LHCN-M2 (cell line): Measurements from ENCODE around the genes MRPS7, MIF4GD and GRB2.

DNA sequence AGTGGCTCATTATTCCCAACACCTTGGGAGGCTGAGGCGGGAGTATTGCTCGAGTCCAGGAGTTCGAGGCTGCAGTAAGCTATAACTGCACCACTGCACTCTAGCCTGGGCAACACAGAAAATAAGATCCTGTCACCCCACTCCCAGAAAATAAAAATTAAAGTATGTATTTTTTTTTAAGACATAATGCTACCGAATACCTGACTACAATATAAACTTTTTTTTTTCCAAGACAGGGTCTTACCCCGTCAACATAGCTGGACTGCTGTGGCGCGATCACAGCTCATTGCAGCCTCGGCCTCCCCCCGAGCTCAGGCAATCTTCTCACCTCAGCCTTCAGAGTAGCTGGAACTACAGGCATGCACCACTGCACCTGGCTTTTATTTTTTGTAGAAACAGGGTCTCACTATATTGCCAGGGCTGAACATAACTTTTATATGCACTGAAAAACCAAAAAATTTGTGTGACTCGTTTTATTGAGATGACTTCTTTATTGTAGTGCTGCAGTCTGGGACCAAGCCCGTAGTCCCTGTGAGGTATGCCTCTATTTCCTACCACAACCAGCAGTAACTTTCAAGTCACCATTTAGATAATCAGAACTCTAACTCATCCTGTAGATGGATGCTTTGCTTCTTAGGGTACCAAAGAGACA is 9.3 kb upstream of the JPT1 start:
- RAMPAGE, long total RNA = no peak

DNA sequence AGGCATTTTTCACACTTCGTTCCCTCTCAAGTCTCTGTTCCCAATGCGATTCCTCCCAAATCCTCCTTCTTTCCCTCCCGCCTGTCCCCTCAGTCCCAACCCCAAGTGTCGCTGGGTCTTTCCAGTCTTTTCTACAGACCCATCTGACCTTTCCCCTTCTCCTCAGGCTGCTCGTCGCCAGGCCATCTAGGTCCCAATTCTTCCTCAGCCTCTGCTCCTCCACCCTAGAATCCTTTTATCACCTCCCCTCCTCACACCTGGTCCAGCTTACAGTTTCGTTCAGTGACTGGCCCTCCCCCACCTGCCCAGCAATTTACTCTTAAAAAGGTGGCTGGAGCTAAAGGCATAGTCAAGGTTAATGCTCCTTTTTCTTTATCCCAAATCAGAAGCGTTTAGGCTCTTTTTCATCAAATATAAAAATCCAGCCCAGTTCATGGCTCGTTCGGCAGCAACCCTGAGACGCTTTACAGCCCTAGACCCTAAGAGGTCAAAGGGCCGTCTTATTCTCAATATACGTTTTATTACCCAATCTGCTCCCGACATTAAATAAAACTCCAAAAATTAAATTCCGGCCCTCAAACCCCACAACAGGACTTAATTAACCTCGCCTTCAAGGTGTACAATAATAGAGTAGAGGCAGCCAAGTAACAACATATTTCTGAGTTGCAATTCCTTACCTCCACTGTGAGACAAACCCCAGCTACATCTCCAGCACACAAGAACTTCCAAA is 7.2 kb downstream of the GGA3 start:
- RAMPAGE, long total RNA = no peak

DNA sequence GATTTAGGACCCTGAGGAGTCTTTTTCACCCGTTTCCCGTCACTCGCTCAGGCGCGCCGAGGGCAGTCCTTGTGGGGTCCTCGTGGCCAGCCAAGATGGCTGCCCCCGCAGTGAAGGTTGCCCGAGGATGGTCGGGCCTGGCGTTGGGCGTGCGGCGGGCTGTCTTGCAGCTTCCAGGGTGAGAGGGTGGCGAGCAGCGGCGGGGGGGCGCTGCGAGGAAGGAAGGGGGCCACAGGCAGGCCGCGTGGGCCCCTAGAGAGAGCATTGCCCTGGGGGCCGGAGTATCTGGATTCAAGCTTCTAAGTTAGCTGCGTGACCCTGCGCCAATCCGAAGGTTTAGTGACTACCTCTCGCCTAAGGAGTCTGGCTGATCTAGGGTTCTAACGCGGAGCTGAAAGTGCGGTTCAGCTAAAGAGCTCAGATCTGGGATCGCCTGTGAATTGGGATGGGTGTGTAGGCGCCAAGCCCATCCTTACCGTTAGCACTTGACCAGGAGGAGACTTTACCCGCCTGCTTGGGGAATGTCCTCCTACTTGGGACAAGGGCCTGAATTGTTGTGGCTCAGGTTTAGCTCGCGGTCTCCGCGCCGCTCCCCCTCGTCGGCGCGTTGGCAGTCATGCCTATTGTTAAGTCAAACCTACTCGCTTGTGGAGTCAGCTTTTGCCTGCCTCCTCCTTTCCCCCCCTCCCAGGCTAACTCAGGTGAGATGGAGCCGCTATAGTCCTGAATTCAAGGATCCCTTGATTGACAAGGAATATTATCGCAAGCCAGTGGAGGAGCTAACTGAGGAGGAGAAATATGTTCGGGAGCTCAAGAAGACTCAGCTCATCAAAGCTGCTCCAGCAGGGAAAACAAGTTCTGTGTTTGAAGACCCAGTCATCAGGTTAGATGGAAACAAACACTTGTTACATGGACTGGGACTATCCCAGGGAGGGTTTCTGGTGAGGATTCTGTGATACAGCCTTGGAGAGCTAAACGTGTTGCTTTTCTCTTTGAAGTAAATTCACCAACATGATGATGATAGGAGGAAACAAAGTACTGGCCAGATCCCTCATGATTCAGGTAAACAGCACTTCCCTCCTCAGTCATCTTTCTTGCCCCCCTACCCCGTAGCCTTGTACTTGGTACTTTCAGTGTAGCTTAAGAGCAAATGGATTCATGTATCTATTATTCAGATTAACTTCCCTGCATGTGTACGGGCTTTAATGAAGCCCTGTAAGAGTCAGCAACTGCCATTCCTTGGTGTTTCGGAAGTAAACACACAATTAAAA is at the start of gene MRPS7:
Gene MRPS7, plus strand, starts transcription at position 74 of the 1,271 bp plus-strand sequence.
- RAMPAGE, long total RNA = start-site peak on the plus strand centred at position 84 of the sequence, 20 bp wide, 254 reads

GRCh38 chr17:75266545-75267192 is 4.4 kb downstream of the MIF4GD start:
- RAMPAGE, long total RNA = no peak

DNA sequence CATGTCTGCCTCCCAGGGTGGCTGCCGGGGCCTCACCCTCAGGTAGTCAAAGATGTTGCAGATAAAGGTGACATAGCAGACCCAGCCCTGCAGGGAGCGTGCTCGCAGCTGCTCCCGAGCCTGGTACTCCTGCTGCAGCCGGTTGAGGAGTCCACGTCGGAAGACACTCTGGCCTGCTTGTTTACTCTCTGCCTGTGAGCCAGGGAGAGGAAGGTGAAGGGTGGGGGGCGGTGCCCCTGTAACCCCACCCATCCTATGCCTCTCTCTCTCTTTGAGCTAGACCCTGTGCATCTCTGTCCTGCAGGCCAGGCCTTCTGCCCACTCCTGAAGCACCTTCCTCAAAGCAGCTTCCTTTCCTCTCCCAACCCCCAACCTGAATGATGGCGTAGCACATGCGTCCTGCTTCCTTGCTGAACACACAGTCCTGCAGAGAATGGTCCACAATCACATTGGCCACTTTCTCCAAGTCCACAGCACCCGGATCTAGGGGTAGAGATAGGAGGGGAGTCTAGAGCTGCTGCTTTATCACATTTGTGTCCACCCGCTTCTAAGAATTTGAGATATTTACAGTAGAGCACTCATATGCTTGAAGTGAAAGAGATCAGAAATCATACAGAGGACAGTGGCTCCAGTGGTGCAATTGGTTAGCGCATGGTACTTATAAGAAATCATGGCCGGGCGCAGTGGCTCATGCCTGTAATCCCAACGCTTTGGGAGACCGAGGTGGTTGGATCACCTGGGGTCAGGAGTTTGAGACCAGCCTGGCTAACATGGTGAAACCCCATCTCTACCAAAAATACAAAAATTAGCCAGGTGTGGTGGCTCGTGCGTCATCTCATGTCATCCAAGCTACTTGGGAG is 3.1 kb downstream of the MIF4GD start:
- RAMPAGE, long total RNA = no peak

DNA sequence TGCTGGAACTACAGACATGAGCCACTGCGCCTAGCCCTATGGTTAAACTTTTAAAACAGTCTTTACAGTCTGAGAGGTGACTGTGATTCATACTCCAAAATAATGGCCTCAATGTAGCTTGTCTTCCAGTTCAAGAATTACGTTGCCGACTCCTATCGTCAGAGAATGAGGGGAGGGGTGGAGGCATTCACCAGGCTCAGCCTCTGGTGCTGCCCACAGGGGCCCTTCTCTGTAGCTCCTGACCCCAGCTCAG is 1.3 kb downstream of the MIF4GD start:
- RAMPAGE, long total RNA = no peak

- RAMPAGE, long total RNA = no peak
Observed at GRCh38 chr17:75271068-75271631, at the start of gene MIF4GD. MIF4GD (minus strand) TSS chr17:75271231.

GRCh38 chr17:75273023-75273838 is 2.2 kb upstream of the MIF4GD start:
- RAMPAGE, long total RNA = no peak

DNA sequence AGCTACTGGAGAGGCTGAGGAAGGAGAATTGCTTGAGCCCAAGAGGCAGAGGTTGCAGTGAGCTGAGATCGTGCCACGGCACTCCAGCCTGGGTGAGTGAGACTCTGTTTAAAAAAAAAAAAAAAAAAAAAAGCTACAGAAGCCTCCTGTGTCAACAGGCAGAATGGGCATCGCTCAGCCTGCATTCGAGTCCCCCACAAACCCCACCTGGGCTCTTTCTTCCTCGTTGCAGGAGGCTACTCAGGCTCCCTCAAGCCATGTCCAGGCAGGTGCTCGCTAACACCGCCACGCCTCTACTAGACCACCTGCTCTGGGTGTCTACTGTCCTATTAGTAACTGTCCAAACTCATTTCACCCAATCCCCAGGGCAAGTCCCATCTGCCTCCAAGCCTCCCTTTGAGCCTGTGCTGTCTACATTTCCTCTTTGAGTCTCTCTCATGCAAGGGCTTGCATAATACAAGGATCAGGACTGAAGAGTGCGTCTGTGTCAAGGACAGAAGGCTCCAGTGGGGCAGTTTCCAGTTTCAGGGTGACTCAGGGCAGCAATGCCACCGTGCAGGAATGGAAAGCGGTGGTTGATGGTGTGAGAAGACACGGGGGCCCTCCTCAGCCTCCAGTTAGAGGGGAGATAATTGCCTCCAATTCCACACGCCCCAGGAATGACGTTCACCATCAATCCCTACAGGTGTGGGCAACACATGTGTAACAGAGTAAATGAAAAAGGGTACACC is 24.5 kb upstream of the SLC25A19 start:
- RAMPAGE, long total RNA = no peak

DNA sequence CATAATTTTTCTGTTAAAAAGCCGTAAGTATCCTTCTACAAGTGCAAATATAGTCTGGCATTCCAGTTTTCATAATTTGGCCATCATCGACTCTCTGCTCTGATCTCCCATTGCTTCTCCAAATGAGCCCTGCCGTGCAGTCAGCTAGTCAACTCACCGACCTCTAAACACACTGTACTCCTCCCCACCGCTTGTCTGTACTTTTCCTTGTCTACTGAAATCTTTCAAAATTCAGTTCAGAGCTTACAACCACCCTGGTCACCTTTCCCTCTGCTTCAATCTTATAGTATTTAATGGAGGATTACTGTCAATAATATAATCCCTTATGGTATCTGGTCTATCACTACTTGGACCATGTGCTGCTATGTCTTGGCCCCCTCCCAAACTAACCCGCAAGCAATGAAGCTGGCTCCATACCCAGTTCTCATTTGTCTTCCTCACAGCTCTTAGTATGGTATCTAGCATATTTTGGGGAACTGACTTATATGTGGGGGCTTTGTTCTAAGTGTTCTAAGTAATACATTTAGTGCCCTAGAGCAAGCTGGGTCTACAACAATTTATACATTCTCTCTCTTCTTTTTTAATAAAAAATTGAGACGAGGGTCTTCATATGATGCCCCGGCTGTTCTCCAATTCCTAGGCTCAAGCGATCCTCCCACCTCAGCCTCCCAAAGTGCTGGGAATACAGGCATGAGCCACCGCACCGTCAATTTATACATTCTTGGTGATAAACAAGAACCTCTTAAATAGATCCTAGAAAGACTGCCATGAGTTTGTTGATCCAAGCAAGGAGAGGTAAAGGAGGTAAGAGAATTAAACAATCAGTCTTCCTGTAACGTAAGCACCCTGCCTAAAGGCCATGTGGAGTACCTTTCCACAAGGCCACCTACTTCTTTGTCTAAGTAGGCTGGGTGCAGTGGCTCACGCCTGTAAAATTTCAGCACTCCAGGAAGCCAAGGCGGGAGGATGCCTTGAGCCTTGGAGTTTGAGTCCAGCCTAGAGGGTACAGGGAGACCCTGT is 52.9 kb upstream of the SLC25A19 start:
- RAMPAGE, long total RNA = no peak

DNA sequence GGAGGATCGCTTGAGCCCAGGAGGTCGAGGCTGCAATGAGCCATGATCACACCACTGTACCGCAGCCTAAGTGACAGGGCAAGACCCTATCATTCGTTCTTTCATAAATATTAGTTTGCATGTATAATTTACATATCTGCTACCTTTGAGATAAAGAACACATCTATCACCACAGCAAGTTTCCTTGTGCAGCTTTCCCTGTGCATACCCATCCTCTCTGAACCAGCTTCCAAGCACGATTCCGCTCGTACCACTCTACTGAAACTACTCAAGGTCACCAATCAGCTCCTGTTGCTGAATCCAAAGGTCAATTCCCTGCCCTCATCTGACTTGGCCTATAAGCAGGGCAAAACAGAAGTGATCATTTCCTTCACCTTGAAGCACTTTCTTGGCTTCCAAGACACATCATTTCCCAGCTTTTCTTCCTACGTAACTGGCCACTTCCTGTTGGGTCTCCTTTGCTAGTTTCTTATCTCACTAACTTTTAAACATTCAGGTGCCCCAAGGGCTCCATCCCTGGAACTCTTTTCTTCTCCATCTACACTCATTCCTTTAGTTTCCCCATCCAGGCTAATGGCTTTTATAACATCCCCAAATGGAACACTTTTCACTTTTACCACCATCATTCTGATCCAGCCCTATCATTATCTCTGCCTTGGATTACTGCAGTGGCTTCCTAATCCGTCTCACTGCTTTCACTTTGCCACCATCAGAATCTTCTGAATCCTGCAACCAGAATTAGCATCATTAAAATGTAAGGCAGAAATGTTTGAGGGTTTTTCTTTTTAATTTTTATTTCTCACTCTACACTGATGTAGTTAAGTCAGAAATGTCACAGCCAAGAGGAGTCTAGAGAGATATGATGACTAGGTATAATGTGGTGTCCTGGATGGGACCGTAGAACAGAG is 48.8 kb downstream of the GRB2 start:
- RAMPAGE, long total RNA = no peak

DNA sequence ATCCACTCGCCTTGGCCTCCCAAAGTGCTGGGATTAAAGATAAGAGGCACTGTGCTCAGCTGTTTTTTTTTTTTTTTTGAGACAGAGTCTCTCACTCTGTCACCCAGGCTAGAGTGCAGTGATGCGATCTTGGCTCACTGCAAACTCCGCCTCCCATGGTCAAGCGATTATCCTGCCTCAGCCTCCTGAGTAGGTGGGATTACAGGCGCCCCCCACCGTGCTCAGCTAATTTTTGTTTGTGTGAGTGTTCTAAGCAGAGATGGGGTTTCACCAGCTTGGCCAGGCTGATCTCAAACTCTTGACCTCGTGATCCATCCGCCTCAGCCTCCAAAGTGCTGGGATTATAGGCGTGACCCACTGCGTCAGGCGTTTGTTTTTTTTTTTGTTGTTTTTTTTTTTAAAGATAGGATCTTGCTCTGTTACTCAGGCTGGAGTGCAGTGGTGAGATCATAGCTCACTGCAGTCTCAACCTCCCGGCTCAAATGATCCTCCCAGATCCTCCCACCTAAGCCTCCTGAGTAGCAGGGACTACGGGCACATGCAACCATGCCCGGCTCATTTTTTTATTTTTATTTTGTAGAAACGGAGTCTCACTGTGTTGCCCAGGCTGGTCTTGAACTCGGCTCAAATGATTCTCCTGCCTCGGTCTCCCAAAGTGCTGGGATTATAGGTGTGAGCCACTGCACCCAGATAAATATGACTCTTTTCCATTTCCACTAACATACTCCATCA is 37.2 kb downstream of the GRB2 start:
- RAMPAGE, long total RNA = no peak

DNA sequence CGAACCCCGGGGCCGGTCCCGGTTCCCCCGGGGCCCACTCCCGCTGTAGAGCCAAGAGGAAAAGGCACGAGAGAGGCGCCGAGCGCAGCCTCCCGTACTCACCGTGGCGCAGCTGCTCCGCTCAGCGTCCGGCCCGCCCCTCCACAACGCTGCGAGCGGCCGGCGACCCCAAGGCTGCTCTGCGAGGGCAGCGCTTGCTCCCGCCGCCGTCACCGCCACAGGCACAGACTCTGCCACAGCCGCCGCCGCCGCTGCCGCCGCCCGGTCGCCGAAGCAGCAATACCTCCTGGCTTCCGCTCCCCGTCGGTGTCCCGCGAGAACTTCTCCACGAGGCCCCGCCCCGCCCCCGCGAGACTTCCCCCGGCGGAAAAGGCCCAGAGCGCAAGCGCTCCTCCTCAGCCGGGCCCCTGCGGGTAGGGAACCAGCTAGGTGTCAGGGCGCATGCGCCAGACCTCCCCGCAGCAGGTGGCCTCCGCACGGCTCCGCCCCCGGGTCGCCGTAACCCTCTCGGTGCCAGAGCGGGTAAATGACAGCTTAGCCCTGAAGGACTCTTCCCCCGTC is at the start of gene GRB2:
Gene GRB2, minus strand, starts transcription at position 292 of the 561 bp plus-strand sequence.
- RAMPAGE, long total RNA = no peak

- RAMPAGE, long total RNA = no peak
Observed at GRCh38 chr17:75468802-75469404, 12.5 kb downstream of the TMEM94 start.

GRCh38 chr17:75501237-75502367 is 13.7 kb downstream of the CASKIN2 start:
- RAMPAGE, long total RNA = no peak

DNA sequence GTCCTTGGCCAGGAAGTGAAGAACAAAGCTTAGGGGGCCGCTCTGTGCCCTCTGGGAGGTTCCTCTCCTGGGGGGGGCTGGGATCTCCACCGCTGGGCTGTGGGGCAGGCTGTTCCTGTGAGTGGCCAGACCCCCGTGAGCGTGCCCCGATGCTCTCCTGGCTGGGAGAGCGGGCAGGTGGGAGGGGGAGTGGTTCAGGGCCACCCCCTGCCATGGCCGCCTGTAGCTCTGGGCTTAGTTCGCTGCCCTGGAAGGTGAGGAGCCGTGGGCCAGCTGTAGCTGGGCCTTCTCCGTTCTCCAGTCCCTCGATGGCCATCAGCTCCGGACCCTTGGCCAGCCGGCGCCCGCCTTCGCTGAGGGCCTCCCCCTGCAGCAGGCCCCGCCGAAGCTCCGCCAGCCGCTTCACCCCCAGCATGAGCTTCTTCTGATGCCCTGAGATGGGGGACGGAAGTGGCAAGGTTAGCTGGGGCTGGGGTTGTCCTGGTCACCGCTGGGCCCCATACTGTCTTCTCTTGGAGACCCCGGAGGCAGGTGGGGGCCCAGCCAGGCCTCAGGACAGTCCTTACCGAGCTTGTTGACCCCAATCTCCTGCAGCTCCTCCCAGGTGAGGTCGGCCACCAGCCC is 12.4 kb downstream of the CASKIN2 start:
- RAMPAGE, long total RNA = no peak

GRCh38 chr17:75531253-75532054 is 6.0 kb downstream of the LLGL2 start:
- RAMPAGE, long total RNA = no peak

DNA sequence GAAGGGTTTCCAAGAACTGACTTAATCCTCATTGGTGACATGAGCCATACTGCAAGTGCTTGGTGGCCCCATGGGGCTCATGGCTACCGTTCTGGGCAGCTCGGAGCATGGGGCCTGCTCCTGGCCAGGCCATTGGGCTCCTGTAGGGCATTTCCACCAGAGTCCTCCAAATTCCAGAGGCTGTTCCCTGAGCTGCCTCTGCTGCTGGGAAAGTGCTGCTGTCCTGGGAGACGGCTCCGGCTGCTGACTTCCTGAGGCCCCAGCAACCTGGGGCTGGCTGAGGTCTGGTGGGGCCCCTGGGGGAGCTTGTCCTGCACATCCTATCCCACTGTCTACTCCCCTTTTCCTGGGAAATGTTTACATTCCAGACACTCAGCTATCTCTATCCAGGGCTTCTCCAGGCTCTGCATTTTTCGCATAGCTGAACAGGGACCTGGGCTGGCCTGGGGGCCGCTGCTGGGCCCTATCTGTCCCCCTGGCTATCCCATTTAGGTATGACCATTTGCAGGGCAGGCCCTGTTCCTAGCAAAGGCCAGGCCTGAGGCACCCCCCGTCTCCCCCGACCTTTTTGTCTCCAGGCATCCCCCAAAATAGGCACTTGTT is 27.4 kb downstream of the LLGL2 start:
- RAMPAGE, long total RNA = no peak

- RAMPAGE, long total RNA = no peak
Observed at GRCh38 chr17:75556981-75557484, 30.6 kb upstream of the MYO15B start.

DNA sequence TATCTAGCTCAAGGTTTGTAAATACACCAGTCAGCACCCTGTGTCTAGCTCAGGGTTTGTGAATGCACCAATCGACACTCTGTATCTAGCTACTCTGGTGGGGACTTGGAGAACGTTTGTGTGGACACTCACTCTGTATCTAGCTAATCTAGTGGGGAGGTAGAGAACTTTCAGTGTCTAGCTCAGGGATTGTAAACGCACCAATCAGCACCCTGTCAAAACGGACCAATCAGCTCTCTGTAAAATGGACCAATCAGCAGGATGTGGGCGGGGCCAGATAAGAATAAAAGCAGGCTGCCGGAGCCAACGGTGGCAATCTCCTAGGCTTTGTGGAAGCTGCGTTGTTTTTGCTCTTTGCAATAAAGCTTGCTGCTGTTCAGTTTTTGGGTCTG is 6.6 kb upstream of the MYO15B start:
- RAMPAGE, long total RNA = no peak